Epithelial cell of alveolus of lung (primary cell): ENCODE measurements around the gene AKAP7.

GRCh38 chr6:130671447-130672022 is 155.7 kb upstream of the SMLR1 start:
- RAMPAGE, long total RNA, result no peak
- RRBS, result no CpG with 5 or more reads among the region's 14 CpGs

DNA sequence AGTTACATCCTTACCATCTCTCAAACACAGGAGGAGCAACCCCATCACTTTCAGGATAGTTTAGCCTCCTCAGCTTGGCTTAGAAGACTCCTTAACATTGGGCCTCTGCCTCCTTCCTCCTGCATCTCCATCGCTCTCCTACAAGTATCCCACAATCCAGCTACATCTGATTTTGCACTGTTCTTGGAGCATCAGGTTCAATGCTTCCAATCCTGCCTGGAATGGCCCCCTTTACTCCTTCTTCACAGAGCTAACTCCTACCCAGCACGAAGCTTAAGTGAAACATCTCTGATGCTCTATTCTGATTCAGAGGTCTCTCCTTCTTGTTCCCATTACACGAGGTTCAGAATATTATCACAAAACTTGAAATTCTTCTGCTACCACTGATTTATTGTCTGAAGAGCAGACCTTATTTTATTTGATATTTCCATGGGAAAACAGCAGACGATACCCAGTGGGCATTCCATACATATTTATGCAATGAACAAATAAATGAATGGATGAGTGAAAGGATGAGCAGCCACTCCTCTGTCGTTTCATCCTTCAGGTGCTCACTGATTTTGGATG is 25.5 kb downstream of the SMLR1 start:
- RAMPAGE, long total RNA, result no peak
- RRBS, result no CpG with 5 or more reads among the region's 5 CpGs

GRCh38 chr6:130997177-130997847 is 65.7 kb downstream of the EPB41L2 start:
- RAMPAGE, long total RNA, result no peak
- RRBS, result no CpG with 5 or more reads among the region's 6 CpGs

DNA sequence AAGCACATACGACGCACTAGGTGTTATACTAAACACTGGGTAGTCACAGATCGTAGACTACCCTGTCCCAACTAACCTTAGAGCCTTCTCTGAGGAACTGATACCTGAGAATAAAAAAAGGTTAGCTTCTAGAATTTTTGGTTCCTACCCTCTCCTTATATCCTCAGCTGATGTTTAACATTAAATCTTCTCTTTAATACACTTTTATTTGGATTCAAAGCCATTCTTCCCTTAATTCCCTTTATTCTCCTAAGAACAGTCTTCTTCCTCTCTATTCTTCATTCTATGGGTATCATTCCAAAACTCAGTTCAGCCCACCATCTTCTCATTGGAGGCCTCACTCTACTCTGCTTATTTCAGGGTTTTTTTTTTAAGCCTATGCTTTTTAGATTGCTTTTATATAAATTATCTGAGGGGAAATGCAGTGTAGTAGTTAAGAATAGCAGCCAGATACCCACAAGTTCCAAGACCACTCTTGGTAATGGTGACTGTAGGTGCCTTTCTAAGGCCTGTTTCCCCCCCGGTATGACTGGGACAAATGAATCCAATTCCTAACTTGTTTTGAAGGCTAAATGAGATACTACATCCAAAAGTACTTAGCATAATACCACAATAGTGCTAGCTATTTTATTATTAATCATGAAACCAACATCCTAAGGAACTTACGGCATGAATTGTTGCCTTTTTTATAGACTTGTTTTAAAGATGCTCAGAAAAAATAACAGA is 38.2 kb downstream of the EPB41L2 start:
- RAMPAGE, long total RNA, result no peak
- RRBS, result no CpG with 5 or more reads among the region's 5 CpGs

GRCh38 chr6:131063939-131064117 is 783 bp upstream of the EPB41L2 start:
- RAMPAGE, long total RNA, result no peak
- RRBS, result no CpG with 5 or more reads among the region's 3 CpGs

GRCh38 chr6:131134833-131136141 is at the start of gene AKAP7:
TSS of gene AKAP7 (plus strand) at chr6:131135467.
- RAMPAGE, long total RNA, result no peak
- RRBS, result 1% methylated on average over 44 of the region's 108 CpGs

GRCh38 chr6:131259164-131259456 is 123.8 kb downstream of the AKAP7 start:
- RAMPAGE, long total RNA, result no peak
- RRBS, result no CpG with 5 or more reads among the region's 1 CpG

GRCh38 chr6:131549828-131550412 is 23.1 kb upstream of the ARG1 start:
- RAMPAGE, long total RNA, result no peak
- RRBS, result no CpG with 5 or more reads among the region's 3 CpGs

- RAMPAGE, long total RNA, result no peak
Observed at GRCh38 chr6:131555940-131556413, 17.0 kb upstream of the ARG1 start.

- RAMPAGE, long total RNA, result no peak
- RRBS, result no CpG with 5 or more reads among the region's 3 CpGs
Observed at GRCh38 chr6:131844144-131844843, 36.5 kb downstream of the ENPP1 start.

DNA sequence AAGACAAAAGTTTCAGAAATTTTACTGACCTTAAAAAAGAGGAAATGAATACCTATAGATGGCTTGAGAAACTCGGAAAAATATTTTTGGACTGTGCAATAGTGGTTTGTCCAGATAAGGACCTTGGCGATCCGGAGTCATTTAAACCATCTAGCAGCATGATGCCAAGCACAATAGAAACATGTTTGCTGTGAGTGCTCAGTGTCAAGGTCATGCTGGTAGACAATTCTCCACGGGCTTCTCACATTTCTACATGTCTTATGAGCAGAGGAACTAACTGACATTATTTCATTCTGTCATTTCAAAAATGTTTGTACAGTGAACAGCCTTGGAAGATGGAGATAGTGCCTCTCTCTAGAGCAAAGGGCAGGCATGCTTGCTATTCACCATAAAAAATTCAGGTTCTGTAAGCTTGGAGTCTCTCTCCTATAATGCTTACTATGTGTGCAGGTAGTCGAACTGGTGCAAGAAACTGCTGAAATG is 25.4 kb upstream of the CCN2 start:
- RAMPAGE, long total RNA, result no peak
- RRBS, result no CpG with 5 or more reads among the region's 5 CpGs

DNA sequence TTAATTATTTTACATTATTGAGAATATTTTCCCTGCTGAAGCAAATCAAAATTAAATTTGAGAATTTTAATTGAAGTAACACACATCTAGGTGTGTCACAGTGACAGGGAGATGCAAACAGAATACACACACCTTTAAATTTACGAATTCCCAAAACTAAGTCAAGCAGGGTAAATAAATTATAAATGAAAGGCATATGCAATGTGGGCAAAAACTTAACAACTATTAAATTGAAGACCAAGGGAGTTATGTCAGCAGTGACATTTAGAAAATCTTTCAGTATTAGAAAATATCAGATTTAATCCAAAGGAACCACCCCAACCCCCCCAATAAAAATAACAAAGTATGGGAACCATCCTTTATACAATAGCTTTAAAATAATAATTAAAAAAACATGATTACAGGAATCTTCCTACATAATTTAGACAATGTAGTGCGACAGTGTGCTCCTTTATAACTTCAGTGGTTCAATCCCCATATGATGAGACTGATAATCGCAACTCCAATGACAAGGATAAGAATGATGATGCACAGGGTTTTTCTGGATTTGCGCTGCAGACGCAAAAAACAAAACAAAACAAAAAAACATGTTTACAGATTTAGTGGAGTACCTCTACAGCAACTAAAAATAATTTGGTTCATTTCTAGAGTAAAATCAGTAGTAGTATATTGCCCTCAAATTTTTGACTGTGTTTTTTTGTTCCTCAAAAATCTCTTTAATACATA is 52.5 kb downstream of the STX7 start:
- RAMPAGE, long total RNA, result no peak
- RRBS, result no CpG with 5 or more reads among the region's 5 CpGs

- RAMPAGE, long total RNA, result no peak
- RRBS, result 76% methylated on average over 2 of the region's 17 CpGs
Observed at GRCh38 chr6:132490022-132490917, 22.6 kb downstream of the STX7 start.

- RAMPAGE, long total RNA, result no peak
- RRBS, result no CpG with 5 or more reads among the region's 4 CpGs
Observed at GRCh38 chr6:132730490-132730988, 16.7 kb upstream of the VNN1 start.

GRCh38 chr6:133147777-133148323 is 93.3 kb upstream of the EYA4 start:
- RAMPAGE, long total RNA, result no peak
- RRBS, result no CpG with 5 or more reads among the region's 21 CpGs

DNA sequence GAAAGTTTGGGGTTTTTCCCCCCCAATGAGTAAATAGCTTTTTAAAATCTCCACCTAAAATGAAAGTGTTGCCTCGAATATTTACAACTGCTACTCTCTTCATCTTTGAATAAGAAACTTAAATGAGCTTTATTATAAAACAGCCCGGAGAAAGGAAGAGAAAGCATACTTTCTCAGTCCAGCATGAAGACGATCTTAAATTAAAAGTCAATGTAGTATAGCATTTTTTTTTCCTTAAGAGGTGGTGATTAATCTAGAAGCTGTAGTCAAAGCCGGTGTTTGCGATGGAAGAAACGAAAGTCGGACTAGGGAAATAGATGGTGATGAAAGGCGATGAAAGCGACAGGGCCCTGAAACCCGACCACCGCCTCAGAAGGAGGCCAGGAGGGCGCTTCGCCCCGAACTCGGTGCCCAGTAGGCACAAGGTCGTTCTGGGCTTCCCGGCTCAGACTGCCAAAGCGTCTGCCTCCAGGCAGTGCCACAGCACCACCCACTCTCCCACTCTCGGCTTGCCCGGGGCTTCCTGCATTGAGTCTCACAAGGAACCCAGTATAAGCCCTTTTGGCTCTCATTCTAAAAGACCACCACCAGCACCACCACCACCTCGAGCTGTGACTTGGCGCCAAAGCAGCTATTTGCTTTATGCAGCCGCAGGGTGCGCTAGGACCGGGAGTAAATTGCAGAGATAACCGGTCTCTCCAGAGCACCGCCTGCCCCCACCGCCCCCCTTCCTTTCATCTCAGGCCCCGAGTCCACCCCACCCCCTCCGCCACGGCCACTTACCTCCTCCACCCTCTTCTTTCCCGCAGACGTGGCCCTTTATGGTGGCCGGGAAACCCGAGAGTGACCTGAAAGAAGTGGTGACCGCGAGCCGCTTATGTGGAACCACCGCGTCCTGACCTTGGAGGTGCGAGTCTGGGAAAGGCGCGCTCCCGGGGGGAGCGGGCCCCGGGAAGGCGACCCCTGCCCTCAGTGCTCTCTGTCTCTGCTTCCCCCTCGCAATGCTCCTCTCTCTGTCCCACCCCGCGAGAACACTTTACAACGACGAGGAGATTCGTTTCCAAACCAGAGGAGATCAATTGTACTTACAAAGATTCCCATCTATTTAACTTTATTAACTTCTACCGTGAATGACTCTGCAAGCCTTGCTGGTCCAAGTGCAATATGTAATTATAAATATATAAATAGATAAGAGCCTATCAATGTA is 2.4 kb downstream of the TCF21 start:
- RAMPAGE, long total RNA, result no peak
- RRBS, result 2% methylated on average over 8 of the region's 54 CpGs

DNA sequence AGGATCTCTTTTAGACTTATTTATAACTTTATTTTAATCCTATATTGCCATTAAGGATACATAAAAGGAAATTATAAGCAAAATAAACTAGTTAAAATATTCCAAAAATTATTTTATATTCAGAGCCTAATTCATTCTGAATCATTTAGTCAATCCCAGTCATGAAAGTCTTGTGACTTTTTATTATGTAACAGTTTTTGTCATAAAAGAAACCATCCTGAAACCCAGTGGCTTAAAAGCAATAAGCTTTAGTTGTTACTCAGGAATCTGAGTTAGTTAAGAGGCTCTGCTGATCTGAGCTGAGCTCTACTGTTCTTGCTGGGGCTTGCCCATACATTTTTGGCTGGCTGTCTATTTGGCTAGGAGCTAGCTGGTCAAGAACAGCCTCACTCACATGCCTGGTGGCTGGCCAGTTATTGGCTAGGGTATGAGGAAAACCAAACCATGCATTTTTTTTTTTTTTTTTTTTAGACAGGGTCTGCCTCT is 10.6 kb downstream of the TCF21 start:
- RAMPAGE, long total RNA, result no peak

DNA sequence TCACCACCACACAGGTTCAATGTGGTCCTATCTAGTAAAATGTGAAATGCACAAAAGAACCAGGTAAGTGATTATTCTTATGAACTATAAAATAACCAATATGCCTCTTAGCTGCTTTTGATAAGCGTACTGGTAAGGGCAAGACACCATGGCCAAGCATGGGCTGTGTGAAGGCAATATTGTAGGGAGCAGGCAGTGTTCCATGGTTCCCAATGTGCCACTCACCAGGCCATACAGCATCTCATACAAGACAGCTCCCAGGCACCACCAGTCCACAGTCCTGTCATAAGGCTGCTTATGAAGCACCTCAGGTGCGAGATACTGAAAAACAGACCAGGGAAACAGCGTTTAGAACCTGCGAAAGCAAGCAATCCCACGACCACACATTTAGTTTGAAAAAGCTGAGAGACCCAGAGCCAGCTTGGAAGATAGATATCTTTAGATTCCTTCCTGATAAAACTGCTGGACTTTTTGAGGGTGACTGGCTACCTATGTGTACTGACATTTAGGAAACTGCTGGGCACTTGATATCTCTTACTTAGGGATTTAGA is 119.1 kb upstream of the SLC2A12 start:
- RAMPAGE, long total RNA, result no peak
- RRBS, result no CpG with 5 or more reads among the region's 5 CpGs

DNA sequence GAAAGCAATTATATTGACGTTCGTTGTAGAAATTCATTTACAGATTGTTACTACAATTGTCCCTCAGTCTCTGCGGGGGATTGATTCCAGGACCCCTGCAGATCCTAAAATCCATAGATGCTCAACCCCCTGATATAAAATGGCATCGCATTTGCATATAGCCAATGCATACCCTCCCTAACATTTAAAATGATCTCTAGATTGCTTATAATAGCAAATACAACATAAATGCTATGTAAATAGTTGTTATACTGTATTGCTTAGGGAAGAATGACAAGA is 10.6 kb downstream of the SGK1 start:
- RAMPAGE, long total RNA, result no peak
- RRBS, result no CpG with 5 or more reads among the region's 4 CpGs

DNA sequence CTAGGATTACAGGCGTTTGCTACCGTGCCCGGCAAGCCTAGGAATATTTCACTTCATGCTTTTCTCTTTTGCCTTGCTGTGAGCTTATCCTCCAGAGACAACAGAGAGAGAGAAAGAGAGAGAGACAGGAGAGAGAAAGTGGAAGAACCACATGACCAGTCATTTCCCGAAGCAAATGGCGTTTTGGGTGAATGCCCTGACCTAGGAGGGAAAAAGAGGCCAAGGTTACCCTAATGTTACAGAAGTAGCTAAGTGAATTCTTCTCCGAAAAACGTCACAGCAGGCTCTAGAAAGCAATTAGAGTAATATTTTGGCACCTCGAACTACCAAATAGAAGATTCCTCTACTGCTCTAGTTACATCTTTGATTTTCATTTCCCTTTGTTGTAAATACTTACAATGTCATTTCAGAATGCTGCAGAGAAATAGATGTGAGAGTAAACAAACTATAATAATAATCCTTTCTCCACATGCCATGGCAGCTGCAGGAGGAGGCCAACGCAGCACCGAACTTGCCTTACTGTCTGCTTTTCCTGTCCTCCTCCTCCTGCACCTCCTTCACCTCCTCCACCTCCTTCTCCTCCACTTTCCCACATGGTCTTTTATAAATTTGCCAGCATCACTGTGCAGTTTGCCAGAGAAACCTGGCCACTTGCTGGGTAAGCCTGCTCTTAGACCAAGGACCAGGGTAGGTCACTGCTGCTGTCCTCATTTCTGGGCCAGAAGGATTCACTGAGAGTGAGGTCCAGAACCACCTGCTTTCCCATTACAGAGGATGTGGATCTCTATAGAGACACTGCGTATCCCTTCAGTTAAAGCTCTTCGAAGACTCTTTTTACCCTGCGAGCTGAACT is 8.9 kb downstream of the SGK1 start:
- RAMPAGE, long total RNA, result no peak
- RRBS, result no CpG with 5 or more reads among the region's 13 CpGs